Placental pericyte (primary cell): ENCODE data around the gene SLC66A3.

DNA sequence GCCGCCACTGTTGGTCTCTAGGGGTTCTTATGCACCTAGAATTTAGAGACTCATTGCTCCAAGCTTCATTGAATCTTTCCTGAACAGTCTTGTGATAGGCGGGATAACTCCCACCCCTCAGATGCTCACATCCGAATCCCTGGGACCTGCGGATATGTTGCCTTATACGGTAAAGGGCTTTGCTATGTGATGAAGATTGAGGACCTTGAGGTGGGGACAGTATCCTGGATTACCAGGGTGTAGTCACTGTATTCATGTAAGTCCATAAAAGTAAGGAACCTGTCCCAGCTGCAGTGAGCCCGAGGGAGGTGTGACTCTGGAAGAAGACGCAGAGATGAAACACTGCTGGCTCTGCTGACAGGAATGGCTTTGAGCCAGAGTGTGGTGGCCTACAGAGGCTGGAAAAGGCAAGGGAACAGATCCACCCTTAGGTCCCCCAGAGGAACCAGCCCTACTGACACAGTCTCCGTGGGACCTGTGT is 26.4 kb downstream of the HPCAL1 start:
- CAGE, long polyA plus RNA: no peak

DNA sequence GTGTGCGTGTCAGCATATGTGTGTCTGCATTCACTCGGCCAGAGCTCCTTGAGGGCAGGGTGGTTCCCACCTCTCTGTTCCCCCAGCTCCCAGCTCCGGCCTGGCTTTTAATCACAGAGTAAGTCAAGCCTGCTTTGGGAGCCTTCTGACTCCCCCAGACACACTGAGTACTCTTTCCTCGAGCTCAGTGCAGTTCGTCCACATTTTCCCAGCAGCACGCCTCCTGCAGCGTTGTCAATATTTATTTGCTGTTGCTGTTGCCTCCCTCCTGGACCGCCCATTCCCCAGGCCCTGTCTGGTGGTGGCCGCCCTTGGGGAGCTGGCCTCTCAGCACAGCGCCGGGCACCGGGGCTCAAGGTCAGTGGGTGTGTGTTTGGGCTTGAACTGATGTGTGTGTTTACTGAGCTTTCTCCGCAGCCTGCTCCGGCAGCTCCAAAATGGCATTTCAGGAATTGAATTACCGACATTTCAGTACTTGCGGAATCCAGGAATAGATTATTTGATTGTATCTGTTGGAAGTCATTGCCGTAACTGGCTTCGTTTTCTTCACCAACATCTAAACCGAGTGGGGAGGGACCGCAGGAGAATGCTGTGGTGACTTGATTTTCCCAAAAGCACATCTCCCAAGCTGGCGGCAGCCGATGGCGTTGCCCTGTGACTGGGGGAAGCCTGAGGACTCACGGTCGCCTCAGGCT is 65.8 kb downstream of the HPCAL1 start:
- CAGE, long polyA plus RNA: no peak

GRCh38 chr2:10402085-10403139 is 45.7 kb downstream of the ODC1 start:
- CAGE, long polyA plus RNA: no peak

- CAGE, long polyA plus RNA: no peak
Measured at GRCh38 chr2:10407154-10407831, 40.8 kb downstream of the ODC1 start.

GRCh38 chr2:10419482-10420193 is 28.5 kb downstream of the ODC1 start:
- CAGE, long polyA plus RNA: no peak

DNA sequence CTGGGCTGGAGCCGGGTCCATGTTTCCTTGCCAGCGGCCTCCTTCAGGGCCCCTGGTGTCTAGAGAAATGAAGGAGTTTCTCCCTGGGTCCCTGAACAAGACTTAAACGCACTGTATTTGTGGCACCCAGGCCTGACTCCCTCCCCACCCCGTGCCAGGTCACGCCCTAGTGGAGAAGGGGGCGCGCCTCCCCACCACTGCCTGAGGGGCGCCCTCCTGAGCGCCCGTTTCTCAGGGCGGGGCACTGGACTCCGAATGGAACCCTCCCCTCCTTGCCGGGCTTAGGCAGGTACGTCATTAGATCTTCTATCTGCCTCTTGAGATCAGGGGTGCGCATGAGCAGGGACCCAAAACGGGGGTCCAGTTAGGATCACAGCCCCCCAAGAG is 16.3 kb downstream of the ODC1 start:
- CAGE, long polyA plus RNA: no peak

GRCh38 chr2:10490601-10491305 is 42.6 kb upstream of the ODC1 start:
- CAGE, long polyA plus RNA: no peak

- CAGE, long polyA plus RNA: no peak
Measured at GRCh38 chr2:10544170-10544551, 96.0 kb upstream of the ODC1 start.

DNA sequence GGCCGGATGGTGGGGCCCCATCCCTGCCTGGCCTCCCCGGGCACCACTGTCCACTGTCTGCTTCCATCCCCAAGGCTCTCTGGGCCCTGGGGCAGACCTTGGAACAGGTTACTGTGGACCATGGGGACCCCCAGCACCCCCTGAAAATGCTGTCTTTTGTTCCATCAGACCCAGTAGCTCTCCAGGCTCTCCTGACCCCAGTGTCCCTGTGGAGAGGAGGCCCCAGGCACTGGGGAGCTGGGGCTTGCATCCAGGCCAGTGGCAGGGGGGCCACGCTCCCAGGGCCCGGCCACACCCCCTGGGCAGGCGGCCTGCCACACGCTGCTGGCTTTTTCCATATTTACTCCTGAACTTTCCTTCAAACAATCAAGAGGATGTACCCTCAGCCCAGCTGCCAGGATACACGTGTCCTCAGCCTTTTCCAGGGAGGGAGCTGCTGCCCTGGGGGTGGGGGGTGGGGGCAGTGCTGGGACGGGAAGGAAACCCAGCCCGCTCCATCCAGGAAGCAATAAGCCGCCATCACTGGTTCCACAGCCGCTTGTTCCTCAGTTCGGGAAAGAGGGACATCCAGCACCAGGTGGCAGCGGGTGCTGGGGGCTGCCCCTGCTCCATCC is 102.3 kb upstream of the ODC1 start:
- CAGE, long polyA plus RNA: no peak

DNA sequence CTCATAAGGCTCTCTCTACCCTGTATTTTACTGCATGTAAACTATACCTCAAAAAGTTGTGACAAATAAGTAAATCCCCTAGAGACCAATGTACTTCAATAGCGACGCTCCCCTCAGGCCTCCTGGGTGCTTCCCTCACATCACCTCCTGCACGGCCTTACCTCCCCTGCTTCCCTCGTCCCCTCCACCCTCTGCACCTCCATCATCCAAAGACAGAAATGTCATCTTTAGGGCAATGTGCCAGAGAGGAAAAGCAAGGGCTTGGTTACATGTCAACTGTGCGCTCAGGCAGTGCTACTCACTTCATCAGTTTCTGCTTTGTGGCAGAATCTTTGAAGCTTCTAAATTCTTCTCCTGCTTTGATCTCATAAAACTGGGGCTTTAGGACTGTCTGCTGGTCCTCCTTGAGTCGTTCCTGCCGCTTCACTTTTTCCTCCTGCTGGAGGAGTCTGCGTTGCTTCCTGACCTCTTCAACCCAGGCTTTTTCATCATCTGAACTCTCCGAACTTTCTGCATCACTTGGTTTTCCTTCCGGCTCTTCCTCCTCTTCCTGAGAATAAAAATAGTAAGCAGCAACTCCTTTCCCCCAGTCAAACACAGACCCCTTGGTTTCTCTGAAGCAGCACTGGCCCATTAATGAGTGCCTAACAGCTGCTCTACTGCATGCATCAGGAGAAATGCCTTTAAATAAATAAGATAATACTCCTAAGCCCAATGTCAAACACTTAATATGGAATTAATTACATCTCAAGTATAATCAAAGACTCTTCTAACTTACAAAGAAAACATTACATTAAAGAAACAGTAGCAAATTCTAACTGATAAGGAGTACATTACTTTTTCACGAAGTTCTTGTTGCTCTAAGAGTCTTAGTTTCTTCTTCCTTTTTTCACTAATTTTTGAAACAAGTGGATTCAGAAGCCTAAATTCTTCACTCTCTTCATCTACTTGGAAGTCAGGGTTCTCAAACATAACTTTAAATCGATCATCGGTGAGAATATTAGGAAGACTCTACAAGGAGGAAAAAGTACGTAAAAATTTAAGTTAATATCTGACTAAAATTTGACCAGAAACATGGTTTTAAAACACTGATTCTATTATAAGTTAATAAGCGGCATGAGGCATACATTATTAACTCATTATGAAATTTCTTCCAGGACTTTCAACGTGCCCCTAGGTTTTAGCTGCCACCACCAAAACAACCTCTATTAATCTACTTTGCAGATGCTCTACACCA is 100.6 kb downstream of the NOL10 start:
- CAGE, long polyA plus RNA: no peak

DNA sequence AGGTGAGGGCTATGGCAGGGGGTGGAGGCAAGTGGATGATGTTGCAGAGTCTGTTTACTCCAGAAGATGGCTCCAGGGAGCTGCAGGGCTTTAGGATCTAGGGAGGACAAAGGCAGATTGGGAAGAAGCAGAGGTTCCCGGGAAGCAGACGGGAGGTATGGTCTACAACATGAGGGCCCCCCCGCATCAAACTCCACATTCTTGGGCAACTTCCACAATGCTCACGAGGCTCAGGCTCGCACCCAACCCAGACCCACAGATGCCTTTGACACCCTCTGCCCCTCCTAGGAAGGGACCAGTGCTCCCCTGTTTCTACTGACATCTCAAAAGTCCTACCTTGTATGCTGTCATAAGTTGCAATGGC is 12.0 kb upstream of the ATP6V1C2 start:
- CAGE, long polyA plus RNA: no peak

DNA sequence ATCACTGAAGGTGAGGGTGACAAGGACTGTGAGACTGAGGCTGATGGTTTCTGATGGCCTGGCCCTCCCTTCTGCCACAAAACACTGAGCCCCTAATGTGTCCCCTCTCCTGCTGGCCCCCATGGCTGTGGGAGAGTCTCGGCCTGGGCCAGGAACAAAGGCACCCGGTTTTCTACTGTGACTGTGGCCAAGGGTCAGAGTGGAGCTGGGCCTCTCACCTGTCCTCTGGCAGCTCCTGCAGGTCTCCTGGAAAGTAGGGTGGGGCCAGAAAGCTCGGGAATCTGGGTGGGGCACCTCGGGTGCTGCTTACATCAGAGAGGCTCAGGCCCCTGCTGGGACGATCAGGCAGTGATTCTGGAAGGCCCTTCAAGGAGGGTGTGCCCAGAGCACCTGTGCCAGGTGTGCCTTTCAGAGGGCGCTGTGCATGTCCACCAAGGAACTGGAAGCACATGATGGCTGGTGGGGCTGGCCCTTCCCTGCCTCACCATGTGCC is 43.9 kb downstream of the ATP6V1C2 start:
- CAGE, long polyA plus RNA: no peak

DNA sequence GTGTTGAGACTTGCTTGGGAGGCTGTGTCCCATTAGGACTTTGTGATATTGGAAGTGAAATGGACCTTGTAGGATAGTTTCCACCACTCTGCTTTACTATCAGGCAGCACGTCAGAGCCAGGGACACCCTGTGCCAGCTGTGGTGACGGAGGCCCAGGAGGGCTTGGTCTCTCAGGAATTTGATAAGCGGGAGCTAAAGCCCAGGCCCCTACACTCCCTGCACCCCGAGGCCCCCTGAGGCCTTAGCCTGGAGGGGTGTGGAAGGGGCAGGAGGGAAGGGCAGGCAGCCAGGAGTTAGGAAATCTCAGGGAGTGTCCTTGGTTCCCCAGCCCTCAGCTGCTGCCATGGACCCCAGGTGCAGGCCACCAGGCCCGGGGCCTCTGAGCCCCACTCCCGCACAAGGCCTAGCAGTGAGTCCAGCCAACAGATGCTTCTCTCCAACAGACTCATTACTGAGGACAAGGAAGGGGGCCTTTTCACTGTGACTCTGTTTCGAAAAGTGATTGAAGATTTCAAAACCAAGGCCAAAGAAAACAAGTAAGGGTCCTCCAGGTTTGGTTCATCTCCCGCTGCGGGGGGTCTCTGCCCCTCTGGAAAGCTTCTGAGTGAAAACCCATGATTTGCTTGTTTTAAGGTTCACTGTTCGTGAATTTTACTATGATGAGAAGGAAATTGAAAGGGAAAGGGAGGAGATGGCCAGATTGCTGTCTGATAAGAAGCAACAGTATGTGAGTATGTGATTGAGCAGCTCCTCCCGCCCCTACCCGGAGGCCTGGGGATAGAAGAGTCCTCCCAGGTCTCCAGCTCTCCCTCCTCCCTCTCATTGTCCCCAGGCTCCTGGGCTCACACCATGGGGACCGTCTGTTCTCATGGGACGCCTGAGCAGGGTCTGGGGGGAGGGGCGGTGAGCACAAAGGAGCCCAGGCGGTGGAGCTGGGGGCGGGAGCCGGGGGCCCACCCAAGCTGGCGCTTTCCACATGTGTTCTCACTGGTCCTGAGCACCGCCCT is 37.9 kb downstream of the PDIA6 start:
- CAGE, long polyA plus RNA: no peak

DNA sequence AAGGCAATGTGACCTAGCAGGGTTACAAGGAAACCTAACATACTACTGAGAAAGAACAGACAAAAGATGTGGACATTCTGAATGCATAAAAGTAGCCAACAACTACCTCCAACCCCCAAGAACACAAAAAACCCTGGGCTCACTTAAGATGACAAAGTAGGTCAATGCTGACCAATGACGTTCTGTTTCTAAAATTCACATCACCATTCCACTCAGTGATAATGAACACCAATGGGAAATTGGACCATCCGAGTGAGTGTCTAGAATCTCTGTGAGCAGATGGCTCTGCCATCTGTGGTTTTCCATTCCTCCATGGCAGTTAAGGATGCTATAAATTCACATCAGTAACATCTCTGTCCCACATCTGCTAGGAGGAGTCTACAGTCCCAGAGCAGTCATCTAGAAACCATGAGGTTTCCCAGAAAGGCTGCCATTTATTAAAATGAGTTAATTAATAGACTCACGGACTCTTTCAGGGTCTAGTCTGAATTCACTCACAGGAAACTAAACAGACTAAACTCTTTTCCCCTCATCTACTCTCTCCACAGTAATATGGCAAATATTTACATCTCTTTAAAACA is 1.8 kb downstream of the PDIA6 start:
- CAGE, long polyA plus RNA: no peak

DNA sequence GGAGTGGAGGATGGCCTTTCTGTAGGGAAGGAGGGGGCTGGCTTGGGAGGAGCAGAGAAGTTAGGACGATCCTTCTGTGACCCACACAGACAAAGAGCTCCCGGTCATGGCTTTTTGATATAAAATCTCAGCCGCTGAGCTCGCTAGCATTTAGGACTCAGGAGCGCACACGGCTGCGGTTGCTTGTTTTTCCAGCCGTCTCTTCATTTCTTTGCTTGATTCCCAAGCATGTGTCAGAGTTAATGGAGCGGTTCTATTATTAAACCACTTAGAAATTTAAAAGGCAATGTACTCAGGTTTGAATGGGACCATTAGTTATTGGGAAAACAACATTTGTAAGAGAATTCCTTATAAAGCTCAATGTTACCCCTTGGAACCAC is 47.3 kb upstream of the KCNF1 start:
- CAGE, long polyA plus RNA: no peak

DNA sequence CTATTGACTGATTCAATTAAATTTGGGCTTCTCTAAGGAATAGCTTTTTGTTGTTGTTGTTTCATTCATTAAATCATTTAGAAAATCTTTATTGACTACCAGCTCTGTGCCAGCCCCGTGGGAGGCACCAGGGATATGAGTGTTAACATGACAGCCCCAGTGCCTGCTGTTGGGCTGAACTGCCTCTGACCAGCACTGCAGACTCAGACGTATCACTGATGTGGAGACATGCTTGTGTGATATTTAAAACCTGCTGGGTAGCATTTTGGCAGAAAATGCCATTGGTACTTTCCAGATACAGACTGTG is 38.6 kb upstream of the KCNF1 start:
- CAGE, long polyA plus RNA: no peak

DNA sequence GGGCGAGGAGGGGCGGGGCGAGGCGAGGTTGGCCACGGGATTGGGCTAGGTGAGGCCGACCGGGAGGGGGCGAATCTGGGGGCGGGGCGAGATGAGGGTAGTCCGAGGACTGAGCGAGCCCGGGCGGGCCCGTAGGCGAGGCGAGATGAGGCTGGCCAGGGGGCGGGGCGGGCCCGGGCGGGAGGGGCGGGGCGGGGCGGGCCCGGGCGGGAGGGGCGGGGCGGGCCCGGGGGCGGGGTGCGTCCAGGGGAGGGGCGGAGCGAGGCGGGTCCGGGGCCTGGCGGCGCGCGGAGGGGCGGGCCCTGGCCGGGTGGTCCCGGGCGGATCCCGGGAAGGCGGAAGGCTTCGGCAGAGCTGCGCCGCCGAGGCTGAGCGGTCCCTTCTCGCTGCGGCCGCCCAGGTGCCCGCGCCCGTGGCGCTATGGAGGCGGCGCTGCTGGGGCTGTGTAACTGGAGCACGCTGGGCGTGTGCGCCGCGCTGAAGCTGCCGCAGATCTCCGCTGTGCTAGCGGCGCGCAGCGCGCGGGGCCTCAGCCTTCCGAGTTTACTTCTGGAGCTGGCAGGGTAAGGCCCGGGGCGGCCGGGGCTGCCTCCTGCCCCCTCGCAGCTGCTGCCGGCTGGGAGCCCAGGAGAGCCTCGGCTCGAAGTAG is at the start of gene SLC66A3:
SLC66A3 (plus strand) TSS at position 341 of the 649 bp plus-strand sequence.
- CAGE, long polyA plus RNA: start-site peak on the plus strand centred at position 329 of the sequence, 48 bp wide, 371 and 27 reads in 2 replicates

DNA sequence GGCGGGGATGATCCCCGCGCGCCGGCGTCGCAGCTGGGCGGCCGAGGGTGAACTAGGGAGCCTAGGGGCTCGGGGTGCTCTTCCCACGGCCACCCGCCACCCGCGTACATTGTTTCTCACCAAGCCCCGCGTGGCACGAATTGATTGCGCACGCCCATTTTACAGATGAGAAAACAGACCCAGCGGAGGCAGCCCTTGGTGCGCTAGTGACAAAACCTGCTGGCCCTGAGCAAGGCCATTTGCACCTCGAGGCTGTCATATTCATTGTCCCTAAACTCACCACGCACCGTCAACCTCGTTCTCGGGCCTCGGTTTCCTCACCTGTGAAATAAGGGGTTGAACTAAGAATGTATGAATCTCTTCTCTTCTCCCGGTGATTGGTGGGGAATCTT is 505 bp downstream of the SLC66A3 start:
- CAGE, long polyA plus RNA: no peak

DNA sequence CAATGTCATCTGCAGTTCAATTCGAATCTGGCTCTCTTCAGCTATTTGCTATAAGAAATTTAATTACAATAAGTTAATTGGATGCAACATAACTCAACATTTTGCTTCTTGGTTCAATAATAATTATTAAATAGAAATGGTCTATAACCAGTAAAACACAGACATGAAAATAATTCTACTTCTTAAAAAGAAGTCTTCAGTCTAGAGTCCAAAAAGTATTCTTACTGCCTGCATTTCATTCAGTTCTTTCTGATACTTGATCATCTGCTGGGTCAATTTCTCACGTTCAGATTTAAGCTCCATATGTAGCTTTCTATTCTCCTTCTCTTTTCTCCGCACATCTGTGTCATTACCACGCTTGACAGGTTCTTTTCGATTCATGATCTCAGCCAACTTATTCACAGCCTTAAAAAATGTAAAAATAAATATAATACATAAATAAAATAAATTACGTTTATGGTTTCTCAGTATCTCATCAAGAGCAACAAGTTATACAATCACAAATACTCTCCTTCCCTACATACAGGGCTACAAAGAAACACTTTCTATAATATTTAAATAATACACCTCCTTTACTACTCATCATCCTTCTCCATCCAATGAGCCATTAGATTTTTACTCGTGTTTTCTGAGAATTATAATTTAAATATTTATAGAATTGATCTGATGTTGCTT is 42.2 kb downstream of the SLC66A3 start:
- CAGE, long polyA plus RNA: no peak

DNA sequence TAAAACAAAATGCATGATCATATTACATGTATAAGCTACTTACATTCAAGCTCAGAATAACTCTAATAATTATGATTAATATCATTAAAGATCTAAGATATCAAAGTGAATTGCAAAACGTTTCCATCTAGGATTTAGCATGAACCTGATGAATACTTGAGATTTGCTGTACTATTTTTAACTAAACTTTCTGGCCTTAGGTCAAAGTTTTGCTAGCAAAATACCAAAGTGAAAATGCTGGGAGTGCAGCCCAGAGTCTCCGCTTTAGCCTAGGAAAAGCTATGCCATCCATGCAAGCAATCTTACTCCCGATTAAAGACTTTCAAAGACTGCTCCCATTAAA is 2.1 kb downstream of the ROCK2 start:
- CAGE, long polyA plus RNA: no peak